Occipital lobe (tissue), 2 donors: ENCODE data around the genes TGFBI, KLHL3, BRD8 and GFRA3.

DNA sequence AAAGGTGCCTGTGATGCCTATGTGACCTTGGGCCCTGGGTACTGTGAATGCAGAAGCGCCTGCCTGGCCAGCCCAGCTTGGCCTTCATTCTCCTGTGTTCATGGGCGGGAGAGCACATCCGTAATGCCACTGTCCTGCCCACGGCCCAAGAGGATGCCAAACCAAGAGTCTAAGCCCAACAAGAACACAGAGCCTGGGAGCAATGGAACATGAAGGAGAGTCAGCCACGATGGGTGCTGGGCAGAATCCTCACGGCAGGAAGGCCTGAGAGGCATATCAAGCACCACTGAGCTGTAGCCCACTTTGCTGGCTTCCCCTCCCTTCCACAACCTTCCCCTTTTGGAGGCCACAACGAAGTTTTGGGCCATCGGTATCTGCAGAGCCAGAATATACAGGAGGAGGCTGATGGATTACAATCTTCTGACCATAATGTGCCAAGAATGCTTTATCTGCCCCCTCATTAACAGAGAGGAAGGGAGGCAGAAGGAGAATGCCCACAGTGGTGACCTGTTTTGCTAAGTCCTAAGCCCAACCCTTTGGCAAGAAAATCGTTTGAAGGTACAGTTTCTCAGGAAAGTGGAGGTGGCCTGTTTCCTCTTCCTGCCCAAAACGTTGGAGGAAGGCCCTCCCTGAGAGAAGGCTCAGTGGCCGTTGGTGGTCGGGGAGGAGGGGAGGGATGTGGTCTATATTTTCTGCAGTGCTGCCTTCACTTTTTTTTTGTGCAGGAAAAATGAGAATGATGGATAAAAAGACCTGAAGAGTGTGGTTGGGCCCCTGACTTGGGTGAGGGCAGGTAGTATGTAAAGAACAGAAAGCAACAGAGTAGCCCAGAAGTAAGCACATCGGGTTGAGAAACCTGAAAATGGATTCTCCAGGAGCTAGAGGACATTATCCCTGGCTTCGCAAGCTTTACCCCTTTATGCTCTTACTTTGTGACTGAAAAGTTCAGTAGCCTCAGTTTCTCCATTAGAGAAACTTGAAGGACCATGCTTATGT is 26.2 kb downstream of the MACROH2A1 start:
- RAMPAGE, long total RNA, result no peak

DNA sequence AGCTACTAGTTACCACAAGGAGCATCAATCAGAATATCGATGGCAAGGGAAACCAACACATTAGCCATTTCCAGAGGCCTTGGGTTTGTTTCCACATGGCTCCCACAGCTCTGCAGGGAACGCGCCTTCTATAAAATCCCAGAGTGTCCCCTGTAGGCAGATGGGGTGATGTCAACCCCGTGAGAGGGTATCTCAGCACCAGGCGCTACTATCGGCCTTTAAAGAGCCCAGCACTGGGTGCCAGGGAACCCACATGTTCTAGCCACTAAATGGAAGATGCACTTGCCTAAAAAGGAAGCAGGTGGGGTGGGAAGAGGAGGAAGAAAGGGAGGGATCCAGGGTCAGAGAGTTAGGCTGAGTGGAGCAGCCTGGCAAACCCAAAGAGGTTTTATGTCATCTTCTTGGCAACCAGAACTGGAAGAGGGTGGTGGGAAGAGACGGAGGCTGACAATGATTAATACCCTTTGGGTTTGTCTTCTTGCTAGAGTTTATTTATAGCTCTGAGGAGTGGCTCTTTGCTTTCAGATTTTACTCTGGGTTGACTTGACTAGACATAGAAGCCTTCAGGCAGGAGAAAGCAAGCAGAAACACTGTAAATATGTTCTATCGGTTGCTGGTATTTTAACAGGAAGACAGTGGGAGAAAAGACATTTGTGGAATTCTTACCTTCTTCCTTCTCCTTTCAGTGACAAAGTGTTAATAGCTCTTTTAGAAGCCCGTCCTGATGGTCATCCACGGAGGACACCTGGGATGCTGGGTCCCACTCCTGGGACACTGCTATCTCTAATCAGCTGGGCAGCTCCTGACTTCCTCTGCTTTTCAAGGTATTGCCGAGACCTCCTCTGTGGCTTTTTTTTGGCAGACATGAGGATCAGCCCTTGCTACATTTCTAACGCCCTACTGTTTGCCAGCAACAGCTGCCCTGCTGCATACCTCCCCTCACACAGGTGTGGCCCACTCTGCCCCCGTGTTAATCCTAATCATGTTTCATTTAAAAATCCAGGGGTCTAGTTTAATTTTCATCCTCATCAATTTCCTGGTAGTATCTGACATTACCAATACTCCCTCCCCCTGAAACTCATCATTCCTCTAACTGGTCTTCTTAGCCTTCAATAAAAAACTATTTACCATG is 19.6 kb downstream of the MACROH2A1 start:
- RAMPAGE, long total RNA, result no peak

GRCh38 chr5:135391394-135391765 is 7.7 kb downstream of the MACROH2A1 start:
- RAMPAGE, long total RNA, result no peak

DNA sequence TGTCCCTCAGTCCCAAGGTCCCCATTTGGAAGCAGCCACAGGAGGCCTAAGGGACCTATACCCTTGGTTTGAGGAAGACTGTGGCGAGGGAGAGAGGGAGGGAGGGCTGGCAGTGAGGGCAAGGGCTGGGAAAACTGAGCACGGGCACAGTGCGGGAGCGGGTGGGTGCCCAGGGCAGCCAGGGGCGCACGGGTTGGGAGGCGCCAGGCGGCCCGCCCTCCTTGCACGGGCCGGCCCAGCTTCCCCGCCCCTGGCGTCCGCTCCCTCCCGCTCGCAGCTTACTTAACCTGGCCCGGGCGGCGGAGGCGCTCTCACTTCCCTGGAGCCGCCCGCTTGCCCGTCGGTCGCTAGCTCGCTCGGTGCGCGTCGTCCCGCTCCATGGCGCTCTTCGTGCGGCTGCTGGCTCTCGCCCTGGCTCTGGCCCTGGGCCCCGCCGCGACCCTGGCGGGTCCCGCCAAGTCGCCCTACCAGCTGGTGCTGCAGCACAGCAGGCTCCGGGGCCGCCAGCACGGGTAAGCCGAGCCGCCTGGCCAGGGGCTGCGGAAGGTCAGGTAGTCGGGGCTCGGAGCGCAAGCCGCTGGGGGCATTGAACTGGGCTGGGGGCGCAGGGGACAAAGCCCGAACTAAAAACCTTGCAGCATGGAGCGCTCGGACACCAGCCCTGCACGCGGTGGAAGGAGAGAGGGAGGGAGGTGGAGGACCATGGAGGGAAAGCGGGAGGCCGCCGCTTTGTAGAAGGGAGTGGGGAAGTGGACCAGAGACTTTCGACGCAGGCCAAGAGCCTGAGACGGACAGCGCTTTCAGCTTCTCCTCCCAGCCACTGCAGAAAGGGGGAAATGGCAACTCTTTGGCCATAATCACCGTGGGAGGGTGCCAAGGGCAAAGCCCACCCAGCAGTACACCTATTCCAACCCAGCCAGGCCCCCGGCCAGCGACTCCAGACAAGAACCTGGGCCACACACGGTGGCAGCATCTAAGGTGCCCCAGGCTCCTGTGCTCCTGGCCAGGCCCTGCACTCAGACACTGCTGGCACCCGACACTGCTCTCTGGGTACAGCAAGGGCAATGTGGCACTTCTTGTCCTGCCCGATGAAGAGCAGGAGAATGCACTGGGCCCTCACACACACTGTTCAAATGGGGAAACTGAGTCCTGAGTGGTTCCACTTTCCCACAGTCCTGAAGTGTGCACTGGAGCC is at the start of gene TGFBI:
Gene TGFBI, plus strand, starts transcription at position 311 of the 1,195 bp plus-strand sequence.
- RAMPAGE, long total RNA, result start-site peak on the plus strand centred at position 309 of the sequence, 8 bp wide, 14 and 12 reads in 2 replicates

- RAMPAGE, long total RNA, result no peak
These were observed 17.6 kb downstream of the TGFBI start for GRCh38 chr5:136046112-136047070.

DNA sequence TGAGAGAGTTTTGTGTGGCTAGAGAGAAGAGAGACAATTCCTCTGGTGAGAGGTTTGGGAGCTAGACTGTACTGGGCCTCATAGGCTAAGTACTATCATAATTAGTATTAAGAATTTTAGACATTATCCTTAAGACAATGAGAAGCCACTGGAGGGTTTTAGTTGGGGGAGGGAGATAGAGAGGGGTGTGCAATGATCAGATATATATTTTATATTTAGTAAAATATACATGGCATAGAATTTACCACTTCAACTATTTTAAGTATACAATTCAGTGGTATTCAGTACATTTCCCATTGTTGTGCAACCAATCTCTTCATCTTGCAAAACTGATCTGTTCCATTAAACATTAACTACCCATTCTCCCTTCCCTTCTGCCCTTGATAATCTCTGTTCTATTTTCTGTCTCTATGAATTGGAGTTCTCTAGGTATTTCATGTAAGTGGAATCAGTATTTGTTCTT is 38.5 kb downstream of the TGFBI start:
- RAMPAGE, long total RNA, result no peak

DNA sequence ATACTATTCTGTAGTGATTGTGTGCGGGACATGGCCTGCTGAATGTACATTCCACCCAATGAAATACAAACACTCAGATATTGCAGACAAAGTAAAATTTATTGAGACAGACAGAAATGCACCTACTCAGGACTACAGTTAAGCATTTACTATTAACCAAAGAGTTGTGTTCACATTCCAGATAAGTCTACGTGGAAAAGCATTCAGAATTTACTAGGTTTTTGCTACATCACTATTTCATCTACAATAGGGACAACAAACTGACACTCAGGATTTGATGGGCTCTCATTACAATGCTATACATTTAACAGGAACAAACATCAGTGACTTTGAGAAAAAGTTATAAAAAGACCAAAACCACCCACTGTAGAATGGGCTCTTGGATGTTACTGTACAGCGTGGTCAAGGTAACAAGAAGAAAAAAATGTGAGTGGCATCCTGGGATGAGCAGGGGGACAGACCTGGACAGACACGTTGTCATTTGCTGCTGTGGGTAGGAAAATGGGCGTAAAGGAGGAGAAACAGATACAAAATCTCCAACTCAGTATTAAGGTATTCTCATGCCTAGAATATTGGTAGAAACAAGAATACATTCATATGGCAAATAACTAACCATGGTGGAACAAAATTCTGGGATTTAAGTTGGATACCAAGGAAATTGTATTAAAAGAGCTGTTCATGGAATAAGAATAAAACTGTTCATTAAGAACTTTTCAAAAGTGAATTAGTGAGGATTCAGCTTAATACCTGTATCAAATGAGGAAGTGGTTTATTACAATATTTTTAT is 523.7 kb downstream of the SPOCK1 start:
- RAMPAGE, long total RNA, result no peak

- RAMPAGE, long total RNA, result no peak
These were observed at the start of gene KLHL3 for GRCh38 chr5:137735221-137736458. Gene KLHL3, minus strand, starts transcription at chr5:137736089.

- RAMPAGE, long total RNA, result no peak
These were observed 3.7 kb downstream of the HNRNPA0 start for GRCh38 chr5:137750208-137751048.

DNA sequence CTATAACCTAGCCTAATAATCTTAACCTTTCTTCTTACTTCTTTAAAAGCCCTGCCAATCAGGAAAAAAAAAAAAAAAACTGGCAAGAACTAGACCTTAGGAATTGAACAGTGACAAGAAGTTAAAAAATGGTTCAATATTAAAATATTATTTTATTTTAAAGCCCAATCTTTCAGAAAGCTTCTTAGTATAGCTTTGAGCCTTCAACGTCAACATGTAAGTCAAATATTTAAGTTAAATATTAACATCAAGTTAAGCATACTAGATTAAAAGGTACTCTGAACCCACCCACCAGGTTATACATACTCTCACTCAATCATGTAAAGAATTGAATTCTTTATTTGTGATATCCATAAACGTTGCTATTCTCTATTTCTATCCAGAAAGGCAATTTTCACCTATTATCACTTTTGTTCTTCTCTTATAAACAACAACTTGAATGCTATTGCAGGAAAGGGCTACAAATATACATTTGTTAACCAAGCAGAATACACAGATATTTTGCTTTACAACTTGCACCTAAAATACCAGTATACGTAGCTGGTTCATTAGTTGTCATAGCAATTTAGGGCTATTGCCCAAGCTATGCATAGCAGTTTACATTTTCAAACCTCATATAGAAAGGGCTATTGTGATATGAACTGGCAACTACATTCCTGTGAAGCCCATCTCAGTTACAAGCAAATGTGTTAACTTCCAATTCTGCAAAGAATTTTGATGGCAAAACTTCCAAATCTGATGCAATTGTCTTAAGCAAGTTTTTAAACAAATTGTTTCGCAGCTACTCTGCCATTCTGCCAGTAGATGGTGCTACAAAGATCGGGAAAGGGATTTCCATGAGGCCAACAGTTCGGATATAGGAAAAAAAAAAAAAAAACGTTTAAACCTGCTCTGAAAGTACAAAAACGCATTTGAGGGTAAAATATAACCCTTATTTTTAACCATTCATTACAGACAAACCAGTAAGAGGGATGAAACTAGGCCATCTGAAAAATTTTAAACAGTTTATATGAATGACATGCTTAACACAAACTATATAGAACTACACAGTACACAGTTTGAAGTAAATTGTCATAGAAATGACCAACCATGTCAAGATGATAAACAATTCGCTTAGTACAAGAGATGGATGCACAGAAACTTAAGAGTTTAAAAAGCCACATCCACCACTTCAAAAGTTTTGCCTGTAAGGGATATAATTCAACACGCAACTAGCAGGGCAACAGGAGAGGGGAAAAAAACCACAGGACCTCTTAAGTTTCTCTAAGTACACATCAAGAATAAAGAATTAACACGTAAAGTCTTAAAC is 2.5 kb downstream of the HNRNPA0 start:
- RAMPAGE, long total RNA, result no peak

- RAMPAGE, long total RNA, result no peak
These were observed 48.1 kb upstream of the HNRNPA0 start for GRCh38 chr5:137802354-137802666.

GRCh38 chr5:137923784-137924682 is 34.8 kb downstream of the PKD2L2 start:
- RAMPAGE, long total RNA, result no peak

GRCh38 chr5:138036920-138037688 is 4.2 kb upstream of the FAM13B start:
- RAMPAGE, long total RNA, result no peak

GRCh38 chr5:138178288-138178873 is at the start of gene BRD8:
Gene BRD8, minus strand, starts transcription at chr5:138178630.
- RAMPAGE, long total RNA, result start-site peak on the minus strand at chr5:138178622-138178648, 3,512 and 1,884 reads in 2 replicates

- RAMPAGE, long total RNA, result no peak
These were observed at the start of gene GFRA3 for GRCh38 chr5:138274027-138274862. Gene GFRA3, minus strand, starts transcription at chr5:138274621.

DNA sequence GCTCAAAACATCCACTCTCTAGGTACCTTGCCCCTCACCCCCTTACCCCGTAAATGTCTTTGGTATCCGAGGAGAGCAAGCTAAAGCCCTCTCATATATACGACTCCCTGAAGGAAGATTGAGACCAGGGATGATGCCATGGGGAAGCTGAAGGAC is 306 bp upstream of the KDM3B start:
- RAMPAGE, long total RNA, result no peak

GRCh38 chr5:138372621-138373123 is 20.2 kb downstream of the KDM3B start:
- RAMPAGE, long total RNA, result no peak

DNA sequence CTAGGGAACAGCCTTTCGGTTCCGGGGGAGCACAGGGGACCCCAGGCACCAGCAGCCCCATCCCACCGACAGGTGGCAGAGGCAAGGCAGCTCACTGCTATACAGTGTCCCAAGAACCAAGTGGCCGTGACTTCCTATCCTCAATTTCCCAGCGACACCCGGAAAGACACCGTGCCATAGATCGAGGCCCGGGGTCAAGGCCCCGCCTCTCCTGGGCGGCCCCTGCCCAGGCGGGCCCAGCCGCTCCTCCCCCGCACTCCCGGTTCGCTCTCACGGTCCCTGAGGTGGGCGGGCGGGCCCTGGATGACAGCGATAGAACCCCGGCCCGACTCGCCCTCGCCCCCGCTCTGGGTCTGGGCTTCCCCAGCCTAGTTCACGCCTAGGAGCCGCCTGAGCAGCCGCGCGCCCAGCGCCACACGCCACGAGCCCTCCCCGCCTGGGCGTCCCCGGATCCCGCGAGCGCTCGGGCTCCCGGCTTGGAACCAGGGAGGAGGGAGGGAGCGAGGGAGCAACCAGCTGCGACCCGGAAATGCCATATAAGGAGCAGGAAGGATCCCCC is 671 bp upstream of the EGR1 start:
- RAMPAGE, long total RNA, result no peak

DNA sequence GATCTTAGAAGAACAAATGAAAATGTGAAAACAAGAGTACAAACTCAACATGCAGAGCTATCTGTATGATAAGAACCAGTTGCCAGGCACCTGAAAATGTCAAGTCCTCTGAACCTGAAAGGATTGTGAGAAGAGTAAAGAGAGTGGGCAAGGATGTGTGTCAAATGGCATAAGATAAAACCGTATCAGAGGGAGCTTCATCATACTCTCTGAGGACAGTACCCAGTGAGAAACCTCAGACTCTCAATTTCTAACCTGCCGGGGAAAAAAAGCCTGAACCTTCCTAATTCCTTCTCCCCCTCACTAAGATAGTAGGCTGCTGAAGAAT is 6.8 kb downstream of the ETF1 start:
- RAMPAGE, long total RNA, result no peak

DNA sequence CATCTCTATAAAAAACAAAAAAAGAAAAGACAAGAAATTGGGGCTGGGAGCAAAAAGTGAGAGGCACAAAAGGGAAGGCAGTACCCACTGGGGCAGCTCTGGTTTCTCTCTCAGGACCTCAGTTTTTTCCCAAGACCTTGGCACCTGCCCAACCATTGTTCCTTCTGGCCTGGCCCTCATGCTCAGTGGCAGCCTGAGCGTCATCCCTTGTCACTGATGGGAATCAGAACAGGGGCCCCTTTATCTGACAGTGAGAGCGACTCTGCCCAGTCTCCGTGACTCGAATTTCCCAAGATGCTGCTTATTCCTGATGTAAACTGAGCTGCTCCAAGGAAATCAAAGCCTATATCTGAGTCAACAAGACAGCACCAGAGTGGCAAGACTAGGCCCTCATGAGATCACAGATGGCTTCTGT is 80.6 kb upstream of the HSPA9 start:
- RAMPAGE, long total RNA, result no peak